ENCODE results near the genes ITPRIPL2, ANKS4B and UQCRC2.

DNA sequence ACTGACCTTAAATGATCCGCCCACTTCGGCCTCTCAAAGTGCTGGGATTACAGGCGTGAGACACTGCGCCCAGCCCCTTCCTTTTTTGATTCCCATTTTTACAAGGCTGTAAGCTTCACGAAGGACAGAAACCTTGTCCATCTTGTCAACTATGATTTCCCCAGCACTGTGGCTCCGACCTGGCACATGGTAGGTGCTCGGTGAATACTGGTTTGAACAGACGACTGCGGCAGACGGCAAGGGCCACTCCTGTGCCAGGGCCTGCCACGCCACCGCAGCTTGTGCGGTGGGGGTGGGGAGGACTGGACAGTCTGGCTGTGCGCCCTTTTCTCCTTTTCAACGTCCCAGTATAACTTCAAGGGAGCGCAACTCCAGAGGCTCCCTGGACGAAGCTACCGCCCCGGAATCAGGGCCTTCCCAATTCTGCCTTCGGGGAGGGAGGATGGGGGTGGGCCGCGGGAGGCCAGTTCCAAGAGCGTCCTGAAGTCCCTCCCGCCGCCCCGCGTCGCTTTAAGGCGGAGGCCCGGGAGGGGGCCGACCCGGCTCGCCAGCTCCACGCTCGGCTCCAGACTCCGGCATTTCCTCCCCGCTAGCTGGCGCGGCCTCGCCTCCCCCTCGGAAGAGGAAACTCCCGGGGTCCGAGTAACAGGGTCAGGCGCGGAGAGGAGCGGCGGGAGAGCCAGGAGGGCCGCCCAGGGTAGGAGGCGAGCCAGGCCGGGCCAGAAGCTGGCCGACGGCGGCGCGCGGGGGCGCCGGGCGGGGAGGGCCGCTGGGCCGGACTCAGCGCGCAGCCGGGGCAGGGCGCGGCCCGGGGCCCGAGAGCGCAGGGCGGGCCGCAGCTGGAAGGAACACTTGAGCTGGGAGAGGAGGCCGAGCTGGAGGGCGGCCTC is at the start of gene ITPRIPL2:
TSS of gene ITPRIPL2 (plus strand) at position 537 of the 890 bp plus-strand sequence.
- PRO-cap: bidirectional peak, plus-strand start at position 621 of the sequence, minus-strand start at position 507 of the sequence

DNA sequence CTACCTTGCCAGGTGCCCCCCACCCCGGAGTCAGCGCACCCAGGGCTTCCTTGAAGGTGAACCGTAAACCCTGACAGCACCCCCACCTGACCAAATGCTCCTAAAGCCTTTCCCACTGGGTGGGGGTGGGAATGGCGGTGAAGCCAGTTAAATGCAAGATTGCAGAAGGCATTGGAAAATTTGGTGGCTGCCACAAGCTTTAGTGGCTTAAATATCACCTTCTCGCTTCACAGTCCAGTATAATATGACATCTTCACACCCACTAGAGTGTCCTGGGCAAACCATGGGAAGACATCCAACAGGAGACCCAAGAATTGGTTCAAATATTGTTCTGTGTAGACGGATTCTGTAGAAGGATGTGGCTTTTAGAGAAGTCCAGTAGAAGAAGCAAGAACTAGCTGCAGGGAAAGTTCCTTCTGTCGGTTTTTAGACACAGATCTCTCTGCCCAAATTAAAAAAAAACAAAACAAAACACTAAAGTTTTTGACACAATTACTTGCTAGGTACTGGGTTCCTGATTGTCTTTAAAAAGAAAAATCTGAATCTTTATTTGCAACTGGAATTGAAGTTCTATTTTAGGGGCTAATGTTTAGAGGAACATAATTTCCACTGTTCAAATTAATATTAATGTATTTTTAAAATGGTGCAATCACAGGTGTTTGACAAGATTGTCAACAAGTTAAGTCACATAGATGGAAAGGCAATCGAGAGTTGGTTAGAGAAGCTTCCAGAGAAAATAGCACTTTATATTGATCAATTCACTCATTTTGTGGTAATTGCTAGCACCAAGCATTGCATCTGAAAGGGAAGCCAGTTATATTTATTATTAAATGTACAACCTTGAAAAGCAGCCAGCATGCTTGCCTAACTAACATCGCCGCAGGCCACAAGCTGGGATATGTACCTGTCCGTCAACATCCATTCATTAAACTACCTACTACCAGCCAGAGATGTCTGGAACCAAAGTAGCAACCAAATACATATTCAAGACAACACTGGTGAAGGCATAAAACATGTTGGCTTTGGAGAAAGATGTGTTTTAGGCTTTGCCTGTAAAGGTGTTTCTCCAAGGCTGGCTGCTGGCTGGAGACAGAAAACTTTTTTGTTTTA is 2.6 kb downstream of the ITPRIPL2 start:
- PRO-cap: no peak

- PRO-cap: no peak
Observed at GRCh38 chr16:19183662-19184174, 15.7 kb downstream of the SYT17 start.

GRCh38 chr16:19210479-19211420 is 42.7 kb downstream of the SYT17 start:
- PRO-cap: bidirectional peak, plus-strand start at chr16:19211173, minus-strand start at chr16:19211087; bidirectional peak, plus-strand start at chr16:19211268, minus-strand start at chr16:19211275

DNA sequence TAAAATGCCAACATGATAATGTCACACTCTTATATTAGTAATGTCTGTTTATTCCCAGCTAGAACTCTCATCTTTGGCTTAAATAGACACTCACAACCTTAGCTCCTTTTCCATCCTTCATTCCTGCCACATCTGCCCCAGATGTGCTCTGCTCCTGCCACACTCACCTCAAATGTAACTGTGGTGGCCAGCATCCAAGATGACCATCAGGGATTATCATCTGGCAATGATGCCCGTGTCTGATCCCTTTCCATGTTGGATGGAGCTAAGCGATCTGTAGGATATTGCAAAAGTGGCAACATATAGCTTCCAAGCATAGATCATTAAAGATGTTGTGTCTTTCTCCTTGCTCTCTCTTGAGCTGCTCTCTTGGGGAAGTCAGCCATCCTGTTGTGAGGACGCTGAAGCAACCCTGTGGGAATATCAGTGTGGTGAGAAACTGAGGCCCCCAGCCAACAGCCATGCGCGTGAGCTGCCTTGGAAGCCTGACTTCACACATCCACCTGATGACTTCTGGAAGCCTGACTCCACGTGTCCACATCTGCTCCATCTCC is 36.3 kb upstream of the TMC5 start:
- PRO-cap: no peak

DNA sequence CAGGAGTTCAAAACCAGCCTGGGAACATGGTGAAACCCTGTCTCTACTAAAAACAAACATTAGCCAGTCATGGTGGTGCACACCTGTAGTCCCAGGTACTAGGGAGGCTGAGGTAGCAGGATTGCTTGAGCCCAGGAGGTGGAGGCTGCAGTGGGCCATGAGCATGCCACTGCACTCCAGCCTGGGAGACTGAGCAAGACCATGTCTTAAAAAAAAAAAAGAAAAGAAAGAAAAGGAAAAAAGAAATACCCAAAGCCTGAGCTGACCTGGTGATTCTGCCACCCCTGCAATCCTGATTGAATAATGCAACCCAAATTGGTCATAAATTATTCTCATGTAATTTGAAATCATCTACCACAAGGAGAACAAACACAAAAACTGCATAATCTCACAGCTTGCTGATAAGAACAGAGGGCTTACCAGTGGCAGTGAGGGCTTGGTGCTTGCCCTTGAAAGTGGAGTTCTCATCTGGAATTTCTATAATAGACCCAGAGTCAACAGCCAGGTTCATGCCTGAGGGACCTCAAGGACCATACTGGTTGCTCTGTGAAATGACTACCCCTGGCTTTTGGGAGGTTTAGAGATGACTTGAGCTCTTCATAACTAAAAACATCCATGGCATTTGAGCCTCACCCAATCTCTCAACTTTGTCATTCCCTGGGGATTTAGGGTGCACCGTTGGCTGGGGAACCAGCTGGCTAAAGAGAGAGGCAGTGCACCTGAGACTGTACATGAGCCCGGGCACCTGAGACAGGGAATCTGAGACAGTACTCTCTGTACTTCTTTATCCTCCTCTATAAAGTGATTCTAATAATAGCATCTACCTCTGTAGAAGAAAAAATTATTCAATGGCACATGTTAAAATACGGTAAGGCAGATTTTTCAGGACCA is 35.4 kb upstream of the TMC5 start:
- PRO-cap: no peak

DNA sequence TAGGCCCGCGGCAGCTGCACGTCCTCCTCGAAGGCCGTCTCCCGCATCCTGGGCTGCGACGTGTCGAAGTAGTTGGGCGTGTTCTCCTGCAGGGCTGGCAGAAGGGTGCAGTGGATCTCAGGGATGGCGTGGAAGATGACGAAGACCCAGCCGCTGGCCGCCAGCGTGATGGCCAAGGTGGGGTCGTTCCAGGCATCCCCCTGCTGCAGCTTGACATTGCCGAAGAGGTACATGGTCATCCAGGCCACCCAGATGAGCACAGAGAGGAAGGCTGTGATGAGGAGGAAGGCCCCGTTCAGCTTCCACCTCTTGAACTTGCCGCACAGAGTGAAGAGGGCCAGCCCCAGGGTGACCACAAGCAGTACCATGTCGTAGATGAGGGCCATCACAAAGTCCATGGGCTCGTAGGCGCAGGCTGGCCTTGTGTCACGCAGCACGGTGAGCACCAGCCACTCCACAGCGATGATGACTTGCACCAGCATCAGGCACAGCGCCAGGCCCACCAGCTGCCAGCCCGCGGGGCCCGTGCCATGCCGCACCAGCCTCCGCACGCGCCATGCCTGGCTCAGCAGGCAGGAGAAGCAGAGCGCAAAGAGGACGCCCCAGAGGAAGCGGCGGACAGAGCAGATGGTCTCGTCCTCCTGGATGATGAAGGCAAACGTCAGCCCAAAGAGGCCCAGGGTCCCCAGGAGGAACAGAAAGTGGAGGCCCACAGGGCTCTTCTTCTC is 12.6 kb downstream of the GPRC5B start:
- PRO-cap: no peak

DNA sequence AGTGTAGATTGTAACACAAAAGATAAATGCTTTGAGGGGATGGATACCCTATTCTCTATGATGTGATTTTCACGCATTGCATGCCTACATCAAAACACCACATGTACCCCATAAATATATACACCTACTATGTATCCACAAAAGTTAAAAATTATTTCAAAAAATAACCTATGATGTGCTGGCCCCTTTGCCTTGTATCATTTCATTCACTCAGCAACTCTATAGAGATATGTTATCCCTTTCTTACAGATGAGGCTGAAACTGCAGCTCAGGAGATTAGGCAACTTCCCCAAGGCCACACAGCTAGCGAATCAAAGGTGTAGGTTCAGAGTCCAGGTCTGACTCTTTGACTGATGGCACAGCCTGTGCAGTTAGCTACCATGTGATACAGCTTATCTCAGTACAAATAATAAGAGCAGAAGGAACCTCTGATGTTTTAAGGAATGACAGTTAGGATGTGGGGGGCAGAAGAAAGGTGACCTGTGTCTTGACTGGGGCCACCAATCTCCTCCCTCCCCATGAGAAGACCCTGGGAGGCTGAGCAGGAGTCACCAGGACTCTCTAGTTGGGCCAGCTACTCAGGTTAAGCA is 22.6 kb upstream of the ACSM2B start:
- PRO-cap: no peak

DNA sequence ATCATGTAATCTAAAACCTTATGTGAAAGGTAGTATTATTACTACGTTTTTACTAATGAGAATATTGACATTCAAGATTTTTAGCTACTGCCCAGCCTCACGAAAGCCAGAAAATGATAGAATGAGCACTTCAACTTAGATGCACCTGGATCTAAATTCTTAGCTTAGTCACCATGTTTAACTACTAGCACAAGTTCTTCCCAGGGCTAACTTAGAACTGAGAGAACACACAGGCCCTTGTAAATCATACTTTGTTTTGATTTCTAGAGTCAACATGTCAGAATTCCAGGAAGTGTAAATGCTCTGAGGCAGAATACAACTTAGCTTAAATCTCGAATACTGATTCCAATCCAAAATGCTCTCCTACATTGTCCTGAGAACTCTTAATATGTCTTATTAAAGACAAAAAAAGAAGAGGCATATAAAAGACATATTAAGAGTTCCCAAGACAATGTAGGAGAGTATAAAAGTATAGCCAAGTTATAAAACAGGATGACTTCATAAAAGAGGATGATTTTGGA is 6.8 kb upstream of the ACSM1 start:
- PRO-cap: no peak

DNA sequence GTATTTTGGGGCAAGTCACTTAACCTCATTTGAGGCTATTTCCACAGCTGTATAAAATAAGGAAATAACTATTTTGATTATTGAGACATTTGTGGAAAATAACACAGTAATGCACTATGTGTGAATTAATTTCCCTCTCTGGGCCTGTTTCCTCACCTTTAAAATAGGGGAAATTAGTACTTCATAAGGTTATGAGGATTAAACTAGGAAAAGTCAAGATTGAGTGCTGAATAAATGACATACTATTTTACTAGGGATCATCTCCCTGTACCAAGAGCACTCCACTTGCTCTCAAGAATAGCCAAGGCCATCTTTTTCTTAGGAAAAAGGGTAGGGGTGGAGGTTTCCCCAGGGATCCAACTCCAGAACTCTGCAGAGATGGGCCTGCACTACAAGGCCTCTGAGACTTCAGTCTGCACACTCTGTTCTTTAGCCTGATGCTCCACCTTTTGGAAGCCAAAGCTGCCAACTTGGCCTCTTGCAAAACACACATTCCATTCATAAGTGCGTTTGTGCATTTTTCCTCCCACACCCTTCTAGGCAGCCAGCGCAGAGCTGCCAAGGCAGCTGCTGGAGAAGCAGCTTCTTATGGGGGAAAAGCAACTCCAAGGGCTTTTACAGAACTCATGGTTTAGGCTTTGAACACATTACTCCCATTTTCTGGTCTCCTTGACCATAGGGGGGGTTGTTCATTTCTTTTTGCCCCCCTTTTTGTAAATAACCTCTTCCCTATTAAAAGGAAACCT is 45.2 kb downstream of the REXO5 start:
- PRO-cap: no peak

DNA sequence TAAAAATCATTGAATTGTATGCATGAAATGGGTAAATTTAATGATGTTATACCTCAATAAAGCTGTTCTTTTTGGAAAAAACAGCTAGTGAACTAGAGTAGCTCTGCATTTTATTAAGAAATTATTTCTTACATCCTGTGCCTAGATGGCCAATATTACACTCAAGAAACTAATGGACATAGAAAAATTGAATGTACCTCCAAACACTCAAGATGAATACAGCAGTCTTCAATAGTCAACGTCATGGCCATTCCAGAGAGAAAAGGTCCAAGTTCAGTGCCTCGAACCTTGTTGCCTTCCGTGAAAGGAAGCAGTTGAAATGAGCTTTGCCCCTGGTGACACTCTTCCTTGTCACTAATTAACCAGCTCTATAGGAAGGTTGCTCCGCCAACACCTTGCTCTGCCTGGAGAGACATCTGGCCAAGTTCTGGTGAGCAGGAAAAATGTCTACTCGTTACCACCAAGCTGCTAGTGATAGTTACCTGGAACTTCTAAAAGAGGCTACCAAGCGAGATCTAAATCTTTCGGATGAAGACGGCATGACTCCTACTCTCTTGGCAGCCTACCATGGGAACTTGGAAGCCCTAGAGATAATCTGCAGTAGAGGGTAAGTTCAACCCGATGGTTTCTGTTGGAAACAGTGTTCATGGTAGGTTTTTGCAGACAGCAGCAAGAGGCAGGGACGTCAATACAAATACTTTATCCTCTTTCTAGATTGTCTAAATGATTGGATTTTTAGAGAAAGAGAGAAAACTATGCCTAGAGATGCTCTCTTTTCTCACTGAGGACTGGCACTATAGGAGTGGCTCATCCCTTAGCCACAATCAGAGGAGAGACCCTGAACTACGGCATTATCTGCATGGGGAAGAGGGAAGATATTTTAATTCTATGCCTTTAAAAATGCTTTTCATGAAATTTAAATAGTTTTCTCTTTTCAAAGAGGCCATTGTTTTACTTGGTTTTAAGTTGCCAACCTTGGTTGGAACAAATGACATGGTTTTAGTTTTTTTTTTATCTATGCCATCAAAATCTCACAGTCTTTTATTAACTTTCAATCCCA is at the start of gene ANKS4B:
TSS of gene ANKS4B (plus strand) at position 405 of the 1,060 bp plus-strand sequence.
- PRO-cap: no peak

DNA sequence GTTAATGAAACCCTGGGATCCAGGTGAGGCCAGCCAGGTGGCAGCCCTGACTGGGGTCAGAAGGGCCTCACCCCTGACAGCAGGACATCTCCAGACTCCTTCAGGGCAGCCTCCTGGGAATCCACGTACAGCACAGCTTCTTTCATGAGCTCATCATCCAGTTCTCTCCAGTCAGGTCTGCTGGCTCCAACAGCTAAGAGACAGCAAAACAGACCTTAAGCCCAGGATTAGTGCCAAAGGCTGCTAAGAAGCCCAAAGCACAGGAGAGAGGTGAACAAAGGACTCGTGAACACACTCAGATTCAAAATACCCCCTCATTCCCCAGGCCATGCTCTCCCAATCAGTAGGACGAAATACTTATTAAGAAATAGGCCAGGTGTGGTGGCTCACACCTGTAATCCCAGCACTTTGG is 16.1 kb downstream of the CRYM start:
- PRO-cap: no peak

- PRO-cap: unidirectional peak, plus-strand start at chr16:21501885; unidirectional peak, minus-strand start at chr16:21502260
Observed at GRCh38 chr16:21501514-21502538, 97.6 kb upstream of the METTL9 start.

DNA sequence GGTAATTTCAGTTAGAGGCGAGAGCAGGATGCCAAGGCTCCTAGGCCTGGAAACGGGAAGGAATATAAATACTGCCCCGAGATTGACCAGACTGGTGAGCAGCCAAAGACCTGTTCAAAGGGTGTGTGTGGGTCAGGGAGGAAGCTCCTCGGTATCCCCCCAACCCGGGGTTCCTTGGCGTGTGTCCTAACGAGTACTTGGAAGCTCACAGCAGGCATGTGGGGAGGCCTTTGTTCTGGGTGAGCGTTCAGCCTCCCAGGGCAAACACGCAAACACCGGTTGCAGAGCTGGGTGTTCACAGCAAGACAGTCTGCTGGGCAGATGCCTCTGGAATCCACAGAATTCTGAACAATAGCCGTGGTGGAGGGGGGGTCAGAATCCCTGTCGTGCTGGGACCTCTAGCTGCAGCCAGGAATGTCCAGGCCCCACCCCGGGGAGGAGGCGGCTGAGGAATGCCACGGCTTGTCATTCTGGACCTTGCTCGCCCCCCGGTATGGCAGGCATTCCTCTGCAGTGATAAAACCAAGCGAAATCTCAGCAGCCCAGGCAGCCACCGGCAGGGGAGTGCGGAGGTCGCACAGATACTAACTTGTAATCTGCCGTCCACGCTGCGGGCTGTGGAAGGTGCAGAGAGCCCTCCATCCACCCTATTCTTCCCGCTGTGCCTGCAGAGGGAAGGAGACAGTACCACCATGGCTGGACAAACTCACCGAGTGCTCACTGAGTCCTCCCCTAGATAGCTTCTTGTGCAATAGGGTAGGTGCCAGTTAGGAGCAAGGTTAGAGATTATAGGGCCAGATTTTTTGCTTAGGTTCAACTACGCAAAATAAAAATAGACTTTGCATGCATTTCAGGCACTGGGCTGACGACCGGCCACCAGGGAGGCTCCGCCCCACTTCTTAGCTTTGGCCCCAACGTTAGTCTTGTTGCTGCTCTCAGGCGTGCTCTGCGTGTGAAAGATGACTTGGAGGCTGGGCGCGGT is 77.8 kb upstream of the METTL9 start:
- PRO-cap: no peak

- PRO-cap: no peak
Observed at GRCh38 chr16:21556522-21557267, 42.7 kb upstream of the METTL9 start.

GRCh38 chr16:21624703-21625289 is 25.4 kb downstream of the METTL9 start:
- PRO-cap: no peak

GRCh38 chr16:21626511-21627444 is 25.6 kb downstream of the IGSF6 start:
- PRO-cap: no peak

DNA sequence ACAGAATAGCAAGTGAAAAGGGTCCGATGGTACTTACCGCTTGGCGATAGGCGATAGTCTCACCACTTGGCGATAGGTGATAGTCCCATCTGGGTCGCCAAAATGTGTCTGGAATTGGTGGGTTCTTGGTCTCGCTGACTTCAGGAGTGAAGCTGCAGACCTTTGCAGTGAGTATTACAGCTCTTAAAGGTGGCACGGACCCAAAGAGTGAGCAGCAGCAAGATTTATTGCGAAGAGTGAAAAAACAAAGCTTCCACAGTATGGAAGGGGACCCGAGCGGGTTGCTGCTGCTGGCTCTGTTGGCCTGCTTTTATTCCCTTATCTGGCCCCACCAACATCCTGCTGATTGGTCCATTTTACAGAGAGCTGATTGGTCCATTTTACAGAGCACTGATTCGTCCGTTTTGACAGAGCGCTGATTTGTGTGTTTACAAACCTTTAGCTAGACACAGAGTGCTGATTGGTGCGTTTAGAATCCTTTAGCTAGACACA is 15.5 kb downstream of the IGSF6 start:
- PRO-cap: no peak

DNA sequence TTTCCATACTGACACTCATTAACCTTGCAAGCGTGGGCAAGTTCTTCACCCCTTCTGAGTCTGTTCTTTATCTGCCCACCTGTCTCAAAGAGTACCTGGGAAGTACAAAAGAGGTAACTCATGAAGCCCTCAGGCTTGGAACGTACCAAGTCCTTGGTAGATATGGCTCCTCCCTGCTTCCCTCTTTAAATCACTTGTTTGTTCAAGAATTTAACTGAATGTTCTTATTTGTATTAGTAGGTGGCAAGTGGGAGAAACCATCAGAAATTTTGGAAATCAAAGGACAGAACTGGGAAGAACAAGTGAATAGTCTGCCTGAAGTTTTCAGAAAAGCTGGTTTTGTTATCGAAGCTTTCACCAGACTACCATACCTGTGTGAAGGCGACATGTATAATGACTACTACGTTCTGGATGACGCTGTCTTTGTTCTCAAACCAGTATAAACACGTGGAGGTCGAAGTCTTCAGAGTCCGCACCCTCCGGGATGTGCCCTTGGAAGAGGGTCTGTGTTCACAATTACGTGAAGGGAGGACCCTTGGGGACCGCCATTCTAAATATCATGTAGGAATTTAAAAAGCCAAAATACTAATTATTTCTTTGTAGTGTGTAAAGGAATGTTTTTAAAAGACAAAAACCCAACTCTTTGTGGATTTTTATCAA is 2.7 kb upstream of the IGSF6 start:
- PRO-cap: no peak

- PRO-cap: bidirectional peak, plus-strand start at chr16:21953298, minus-strand start at chr16:21953014
Observed at GRCh38 chr16:21953169-21954228, at the start of gene UQCRC2. UQCRC2 (plus strand) TSS chr16:21953361.

Measured in SP-49 (cell line).